Foreskin keratinocyte (primary cell): ENCODE measurements around a stretch of chr7.

- RAMPAGE, total RNA = no peak
These were observed 115.7 kb upstream of the FAM20C start for GRCh38 chr7:76748-77075.

DNA sequence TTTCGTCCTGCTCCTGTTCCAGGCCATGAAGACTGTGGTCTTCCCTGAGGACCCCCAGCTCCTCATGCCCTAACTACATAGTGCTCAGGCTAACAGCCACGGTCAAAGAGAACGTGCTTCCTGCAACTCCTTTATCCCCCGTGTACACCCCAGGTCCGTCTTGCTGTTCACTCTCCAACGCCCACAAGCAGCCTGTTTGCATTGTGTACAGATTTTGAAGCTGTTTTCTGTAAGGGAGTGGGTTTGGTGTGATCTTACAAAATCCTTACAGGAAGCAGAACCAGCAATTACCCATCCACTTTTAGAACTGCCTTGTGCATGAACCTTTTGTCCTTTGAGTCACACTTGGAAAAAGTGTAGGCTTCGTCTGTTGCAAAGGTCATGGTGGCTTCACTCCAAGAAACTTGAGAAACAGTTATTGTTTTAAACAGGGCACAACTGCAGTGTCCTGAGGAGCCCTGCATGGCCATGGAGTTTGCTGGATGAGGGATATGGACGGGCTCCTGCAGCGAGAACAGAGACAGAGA, 76.9 kb upstream of the FAM20C start:
- RAMPAGE, total RNA = no peak

GRCh38 chr7:230853-231450, 38.6 kb downstream of the FAM20C start:
- RAMPAGE, total RNA = no peak

DNA sequence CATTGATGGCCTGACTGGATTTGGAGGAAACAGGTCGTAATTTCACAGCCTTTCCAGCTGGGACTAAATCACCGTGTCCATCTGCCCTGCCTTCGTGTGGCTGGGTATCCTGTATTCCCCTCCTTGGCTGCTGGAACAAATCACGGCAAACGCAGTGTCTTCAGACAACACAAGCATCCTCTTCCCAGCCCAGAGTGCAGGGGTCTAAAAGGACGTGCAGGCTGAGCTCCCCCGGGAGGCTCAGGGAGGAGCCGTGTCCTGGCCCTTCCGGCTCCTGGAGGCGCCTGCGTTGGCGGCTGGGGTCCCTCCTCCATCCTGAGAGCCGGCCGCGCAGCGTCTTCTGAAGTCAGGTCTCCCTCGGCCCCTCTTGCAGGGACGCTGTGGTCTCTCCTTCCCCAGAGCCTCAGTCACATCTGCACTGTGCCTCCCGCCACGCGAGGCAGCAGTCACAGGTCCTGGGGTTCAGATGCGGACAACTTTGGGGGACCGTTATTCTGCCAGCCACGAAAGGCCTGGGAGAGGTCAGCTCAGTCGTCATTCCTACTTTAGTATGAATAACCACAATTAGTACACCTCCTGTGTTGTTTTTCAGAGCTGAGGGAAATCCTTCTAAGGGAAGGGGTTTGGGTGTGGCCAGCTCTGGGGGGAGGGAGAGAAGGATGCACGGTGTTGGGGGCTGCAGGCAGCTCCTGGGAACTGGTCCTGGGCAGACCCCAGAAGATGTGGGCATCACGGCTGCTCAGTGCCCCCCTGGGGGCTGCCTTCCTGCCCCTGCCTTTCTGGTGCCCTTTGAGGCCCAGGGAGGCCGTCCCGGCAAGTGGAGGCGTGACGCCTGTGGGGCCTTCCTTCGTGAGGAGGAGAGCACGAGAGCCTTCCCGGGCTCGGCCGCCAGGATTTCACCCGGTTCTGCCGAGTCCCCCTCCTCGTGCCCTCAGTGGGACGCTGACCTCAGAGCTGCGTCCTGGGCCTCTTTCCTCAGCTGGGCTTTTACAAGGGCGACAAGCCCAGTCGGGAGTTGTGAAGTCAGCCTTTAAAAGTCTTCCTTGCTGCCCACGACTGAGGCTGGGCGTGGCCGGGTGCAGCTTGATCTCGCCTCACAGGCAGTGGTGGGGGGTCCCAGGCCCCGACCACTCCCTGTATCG, 41.3 kb downstream of the FAM20C start:
- RAMPAGE, total RNA = no peak

- RAMPAGE, total RNA = no peak
These were observed 41.5 kb upstream of the FOXL3 start for GRCh38 chr7:248135-249206.

DNA sequence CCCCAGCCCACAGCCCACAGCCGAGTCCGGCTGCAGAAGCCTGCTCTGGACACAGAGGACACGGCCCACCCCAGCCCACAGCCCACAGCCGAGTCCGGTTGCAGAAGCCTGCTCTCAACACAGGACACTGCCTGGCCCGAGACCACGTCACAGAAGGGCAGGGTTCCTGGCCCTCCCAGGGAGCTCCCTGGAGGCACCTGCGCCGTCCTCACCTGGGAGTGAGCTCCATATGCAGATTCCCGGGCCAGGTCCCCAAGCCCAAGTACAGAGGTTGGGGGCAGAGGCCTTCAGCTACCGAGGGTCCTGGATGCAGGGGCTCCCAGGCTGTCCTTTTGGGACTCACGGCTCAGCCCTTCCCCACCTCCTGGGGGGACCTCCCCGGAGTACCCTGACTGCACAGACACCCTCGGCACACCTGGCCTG, 23.8 kb upstream of the FOXL3 start:
- RAMPAGE, total RNA = no peak

GRCh38 chr7:333495-333892, 43.5 kb downstream of the FOXL3 start:
- RAMPAGE, total RNA = no peak

GRCh38 chr7:340622-341093, 50.7 kb downstream of the FOXL3 start:
- RAMPAGE, total RNA = no peak

GRCh38 chr7:376159-376446, 86.1 kb downstream of the FOXL3 start:
- RAMPAGE, total RNA = no peak

- RAMPAGE, total RNA = no peak
These were observed 15.2 kb downstream of the PDGFA start for GRCh38 chr7:504180-505182.

DNA sequence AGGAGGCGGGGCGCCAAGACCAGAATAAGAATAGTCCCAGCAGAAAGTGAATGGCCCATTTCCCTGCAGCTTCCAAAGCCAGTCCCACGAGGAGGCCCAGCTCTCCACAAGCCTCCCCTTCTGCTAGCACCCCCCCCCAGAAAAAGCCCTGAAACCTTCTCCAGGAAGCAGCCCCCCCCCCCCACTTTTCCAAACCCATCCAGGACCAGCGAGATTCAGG, 3.9 kb downstream of the PDGFA start:
- RAMPAGE, total RNA = no peak

DNA sequence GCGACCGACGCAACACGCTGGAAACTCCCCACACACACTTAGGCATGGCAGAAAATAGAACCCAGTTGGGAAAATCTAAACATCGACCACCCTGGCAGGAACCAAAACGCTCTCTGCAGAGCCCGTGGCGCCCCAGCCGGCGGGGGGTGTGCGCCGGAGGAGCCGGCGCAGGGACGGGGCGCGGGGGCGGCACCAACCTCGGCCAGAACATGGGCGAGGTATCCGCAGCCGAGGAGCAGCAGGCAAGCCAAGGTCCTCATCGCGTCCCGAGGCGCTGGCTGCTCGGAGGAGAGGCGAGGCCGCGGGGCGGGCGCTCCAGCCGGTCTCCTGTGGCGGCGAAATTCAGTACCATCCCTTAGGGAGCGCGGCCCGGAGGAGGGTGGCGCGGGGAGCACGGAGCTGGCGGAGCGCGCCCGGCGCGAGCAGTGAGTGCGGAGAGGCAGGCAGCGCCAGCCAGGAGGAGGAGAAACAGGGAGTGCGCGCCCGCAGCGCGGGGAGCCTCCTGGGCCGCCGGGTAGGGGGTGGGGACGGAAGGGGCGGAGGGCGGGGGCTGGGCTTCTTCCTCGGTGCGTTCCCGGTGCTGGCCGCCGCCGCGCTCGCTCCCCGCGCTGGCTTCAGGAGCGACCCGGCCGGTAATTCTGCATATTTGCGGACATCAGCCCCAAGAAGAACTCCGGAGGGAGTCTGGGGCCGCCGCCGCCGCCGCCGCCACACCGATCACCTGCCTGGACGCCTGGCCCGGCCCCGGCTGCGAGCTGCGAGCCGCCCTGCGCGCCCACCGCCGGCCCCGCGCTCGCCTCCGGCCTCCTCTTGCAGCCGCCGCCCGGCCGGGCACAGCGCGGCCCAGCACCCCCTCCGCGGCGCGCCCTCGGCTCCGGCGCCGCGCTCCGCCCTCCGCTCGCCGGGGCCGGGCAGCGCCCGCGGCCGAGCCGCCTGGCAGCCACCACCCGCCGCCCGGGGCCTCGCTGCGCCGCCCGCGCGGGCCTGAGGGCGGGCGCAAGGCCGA, 601 bp downstream of the PDGFA start:
- RAMPAGE, total RNA = no peak

DNA sequence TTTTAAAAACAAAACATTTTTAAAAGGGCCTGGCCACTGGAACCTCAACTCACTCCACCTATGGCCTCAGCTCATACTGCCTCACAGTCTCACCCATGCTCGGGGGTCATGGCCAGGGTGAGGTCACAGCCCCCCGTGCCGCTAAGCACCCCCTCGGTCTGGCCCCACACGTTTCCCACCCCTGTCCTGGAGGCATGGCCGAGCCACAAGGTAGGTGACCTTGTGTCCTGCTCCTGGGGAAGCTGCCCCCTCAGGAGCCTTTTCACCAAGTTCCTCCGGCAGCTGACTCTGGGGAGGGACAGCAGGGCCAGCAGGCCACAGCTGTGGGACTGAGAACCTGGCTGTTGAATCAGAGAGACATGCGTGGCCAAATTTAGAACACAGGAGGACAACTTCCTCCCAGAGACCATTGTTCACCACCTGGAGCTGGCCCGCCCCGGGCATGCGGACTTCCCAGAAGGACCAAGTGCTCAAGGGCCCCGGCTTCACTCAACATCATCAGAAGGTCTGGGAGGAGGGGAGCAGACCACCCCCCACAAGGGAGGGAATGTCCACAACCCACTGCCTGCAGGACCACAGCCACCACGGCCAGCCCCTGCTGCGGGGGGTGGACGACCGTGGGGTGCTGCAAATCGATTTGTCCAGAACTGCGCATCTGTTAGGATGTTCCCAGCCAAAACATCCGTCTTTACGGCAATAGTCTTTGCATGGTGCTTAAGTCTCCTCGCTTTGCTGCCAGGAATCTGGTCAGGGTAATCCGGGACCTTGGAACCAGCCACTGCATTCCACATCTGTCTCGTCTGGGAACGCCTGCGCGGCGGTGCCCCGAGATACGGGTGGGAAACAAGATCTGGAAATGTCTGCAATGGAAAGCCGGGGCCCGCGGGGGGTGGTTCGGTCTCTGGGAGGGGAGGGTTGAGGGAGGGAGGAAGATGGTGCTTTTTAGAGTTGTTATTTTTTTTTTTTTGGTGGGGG, 48.7 kb upstream of the PDGFA start:
- RAMPAGE, total RNA = no peak

GRCh38 chr7:590636-591329, 71.1 kb upstream of the PDGFA start:
- RAMPAGE, total RNA = no peak

DNA sequence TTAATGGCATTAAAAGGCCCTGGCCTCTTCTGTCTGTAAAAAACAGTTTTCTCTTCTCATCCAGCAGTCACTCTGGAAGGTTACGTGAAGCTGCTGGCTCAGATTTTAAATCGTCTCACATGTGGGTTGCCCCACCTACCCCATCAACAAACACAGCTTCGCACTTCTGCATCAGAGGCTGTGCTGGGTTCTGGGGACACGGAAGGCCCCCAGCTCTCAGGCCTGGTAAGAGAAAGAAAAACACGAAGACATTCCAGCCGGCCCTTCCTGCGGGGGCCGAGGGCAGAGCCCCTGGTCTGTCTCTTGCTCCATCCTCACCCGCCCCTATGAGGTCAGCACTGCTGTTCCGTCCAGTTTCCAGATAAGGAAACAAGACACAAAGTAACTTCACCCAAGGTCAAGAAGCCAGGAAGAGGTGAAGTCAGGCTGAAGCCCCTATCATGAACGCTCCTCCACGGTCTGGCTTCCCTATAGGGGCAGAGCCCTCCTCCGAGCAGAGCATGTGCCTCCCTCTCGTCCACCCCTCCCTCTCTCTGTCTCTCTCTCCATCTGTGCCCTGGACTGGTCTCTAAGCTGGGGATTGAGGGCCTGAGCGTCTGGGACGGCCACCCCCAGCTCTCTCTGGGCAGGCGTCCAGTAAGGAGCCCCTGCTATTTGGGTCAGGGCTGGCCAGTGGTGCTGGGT, 91.2 kb upstream of the PDGFA start:
- RAMPAGE, total RNA = no peak

GRCh38 chr7:835877-836692, 3.8 kb downstream of the SUN1 start:
- RAMPAGE, total RNA = no peak

GRCh38 chr7:842448-843079, 10.3 kb downstream of the SUN1 start:
- RAMPAGE, total RNA = no peak

- RAMPAGE, total RNA = no peak
These were observed 2.4 kb upstream of the GET4 start for GRCh38 chr7:873707-874540.

DNA sequence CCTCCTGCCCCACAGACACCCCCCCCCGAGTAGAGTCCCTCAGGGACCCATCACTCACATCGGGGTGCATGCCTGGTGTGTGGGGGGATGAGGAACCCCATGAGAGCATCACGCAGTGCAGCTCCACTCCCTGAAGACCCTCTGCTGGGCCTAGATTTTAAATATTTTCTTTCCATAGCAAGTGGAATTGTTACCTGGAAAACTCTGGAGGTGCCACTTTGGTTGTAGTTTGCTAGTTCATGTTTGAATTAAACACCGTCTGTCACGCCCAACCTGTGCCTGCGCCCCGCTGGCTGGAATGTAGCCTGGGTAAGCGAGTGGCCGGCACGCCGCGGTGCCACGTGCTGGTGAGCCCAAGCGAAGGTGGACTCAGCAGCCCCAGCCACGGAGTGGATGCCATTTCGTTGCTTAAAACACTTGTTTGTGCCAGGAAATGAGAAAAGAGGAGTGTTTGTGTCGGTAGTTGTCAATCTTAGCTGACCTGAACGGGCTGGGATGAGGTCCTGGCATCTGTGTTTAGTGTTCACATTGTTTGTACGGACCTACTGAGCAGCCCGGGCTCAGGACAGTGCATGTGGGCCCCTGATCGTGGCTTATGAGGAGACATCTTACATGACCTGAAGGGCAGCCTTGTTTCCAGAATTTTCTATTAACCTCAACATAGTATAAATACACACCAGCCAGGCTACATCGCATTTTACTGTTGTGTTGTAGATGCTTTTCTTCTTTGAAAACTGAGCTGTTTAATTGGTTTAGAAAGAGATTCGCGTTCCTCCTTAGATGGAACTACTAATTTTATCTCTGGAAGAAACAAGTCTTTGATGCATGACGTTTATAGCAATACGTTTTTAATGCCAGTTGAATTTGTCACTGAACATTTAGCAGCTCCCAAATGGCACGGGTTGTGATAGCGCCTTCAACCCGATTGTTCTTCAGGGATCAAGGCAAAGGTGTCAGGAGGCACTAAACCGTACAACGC, 2.9 kb downstream of the GET4 start:
- RAMPAGE, total RNA = no peak

DNA sequence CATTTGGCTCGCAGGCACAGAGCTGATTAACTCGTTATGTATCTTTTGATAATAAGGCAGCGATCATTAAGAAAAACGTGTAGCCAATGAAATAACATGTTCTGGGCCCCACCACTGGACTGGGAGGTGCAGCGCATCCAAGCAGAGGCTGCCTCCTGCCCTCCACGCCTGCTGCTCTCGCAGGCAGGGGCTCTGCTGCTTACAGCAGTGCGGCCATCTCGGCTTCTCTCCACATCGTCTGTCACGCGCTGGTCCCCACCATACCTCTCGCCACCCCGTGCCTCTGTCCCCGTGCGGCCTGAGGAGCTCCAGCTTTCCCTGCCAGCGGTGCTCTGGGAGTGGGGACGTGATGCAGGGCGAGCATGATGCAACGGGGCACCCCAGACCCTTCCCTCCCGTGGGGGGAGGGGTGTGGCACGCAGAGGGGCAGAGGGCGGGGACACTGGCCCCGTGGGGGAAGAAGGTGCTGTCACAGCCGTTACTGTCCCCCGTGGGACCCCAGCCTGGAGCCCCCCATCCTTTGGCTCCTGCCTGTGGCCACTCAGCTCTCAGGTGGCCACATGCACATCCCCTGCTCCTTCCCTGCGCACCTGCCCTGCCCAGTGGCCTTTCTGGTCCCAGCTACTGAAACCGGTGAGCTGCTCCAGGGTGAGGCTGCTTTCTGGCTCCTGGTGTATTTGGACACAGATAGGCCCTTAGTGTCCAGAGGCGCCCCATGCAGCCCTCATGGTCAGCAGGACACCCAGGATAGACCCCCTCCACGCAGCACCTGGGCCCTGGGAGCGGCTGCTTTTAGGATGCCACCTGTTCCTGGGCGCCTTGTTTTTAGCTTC, 9.0 kb downstream of the GET4 start:
- RAMPAGE, total RNA = no peak